UCH-1 (cell line): ENCODE measurements around the genes RNLS and LIPF.

DNA sequence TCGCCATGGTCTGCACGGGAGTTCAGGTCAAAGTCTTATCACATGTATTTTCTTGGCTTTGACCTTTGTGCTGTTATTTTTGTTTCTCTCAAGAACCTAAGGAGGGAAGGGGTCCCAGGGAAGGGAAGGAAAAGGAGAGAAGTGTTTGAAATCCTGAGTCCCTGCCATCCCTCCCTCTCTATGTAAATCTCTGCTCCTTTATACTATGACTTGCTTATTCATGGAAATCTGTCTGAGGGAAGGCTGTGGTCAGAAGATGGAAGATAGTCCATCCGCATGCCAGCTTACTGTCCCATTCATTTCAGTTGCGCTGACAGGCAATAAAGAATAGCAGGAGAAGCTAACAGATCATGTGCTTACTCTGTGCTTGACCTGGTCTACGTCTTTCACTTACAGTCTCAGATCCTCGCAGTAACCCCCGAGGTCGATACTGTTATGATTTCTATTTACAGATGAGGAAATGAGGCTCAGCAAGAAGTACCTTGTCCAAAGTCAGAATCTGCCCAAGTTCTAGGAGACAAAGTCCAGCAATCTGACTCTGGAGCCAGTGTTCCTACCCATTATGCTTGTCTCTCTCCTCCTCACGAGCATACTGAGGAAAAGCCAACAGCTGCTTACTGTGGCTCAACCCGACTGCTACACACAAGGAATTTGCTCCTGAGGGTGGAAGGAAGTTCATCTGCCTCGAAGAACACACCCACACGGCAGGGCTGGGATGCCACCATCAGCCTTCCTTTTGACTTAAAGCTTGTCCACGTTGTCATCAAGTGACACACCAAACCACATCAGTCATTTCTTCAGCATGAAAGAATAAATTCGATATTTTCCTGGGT lies 74.1 kb downstream of the MINPP1 start:
- RRBS: no CpG with 5 or more reads among the region's 14 CpGs

DNA sequence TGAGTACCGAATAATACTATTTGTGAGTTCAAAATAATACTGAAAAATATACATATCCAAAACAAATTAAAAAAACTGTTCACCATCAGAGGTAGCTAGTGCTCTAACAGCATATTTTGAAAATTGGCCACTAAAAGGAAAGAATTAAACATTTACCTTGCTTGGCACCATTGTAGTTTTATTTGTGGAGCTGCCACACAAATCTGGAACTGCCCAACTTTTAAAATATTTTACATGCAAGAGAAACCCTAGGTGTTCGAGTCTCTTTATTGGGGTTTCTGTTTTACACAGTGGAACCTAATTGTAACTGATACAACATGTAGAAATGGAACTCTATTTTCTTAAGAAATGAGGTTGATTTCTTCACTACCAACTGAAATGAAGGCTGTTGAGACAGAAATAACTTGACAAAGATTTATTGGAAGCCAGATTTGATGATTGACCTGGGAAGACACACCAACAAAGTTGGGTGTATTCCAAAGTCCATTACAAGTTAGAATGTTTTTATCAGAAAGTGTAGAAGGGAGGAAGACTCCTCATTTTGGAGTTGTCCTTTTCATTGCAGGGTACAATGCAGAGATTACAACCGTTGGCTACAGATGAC lies 74.0 kb upstream of the PAPSS2 start:
- RRBS: no CpG with 5 or more reads among the region's 3 CpGs

GRCh38 chr10:87713684-87714259 lies 54.1 kb downstream of the PAPSS2 start:
- RRBS: no CpG with 5 or more reads among the region's 6 CpGs

DNA sequence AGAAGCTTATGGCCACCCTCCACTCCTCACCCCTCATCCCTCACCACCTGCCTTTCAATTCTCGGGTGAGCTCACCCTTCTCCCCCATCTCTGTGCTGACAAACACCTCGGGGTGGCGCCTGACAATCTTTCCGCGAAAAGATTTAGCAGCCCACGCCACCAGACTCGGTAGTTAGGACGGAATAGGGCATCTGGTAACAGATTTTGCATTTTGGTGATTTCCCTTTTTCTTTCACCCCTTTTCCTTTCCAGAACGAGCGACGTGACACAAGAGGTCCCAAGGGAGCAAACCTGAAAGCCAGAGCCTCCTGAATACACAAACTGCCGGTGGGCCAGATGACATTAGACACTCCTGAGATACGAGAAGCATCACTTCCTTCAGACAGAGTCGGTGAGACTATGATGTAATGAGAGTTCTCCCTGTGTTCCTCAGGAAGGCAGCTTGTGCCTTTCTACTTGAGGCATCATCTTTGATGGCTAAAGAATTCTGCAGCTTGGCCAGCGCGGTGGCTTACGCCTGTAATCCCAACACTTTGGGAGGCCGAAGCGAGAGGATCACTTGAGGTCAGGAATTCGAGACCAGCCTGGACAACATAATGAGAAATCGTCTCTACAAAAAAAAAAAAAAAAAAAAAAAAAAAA lies 745 bp upstream of the ATAD1 start:
- RRBS: no CpG with 5 or more reads among the region's 21 CpGs

- RRBS: no CpG with 5 or more reads among the region's 3 CpGs
Measured at GRCh38 chr10:87935750-87936732, 72.6 kb downstream of the PTEN start.

GRCh38 chr10:87940646-87941322 lies 77.4 kb downstream of the PTEN start:
- RRBS: no CpG with 5 or more reads among the region's 1 CpG

- RRBS: no CpG with 5 or more reads among the region's 3 CpGs
Measured at GRCh38 chr10:87966981-87967463, 103.6 kb downstream of the PTEN start.

GRCh38 chr10:88213406-88213700 lies 349.9 kb downstream of the PTEN start:
- RRBS: no CpG with 5 or more reads among the region's 4 CpGs

DNA sequence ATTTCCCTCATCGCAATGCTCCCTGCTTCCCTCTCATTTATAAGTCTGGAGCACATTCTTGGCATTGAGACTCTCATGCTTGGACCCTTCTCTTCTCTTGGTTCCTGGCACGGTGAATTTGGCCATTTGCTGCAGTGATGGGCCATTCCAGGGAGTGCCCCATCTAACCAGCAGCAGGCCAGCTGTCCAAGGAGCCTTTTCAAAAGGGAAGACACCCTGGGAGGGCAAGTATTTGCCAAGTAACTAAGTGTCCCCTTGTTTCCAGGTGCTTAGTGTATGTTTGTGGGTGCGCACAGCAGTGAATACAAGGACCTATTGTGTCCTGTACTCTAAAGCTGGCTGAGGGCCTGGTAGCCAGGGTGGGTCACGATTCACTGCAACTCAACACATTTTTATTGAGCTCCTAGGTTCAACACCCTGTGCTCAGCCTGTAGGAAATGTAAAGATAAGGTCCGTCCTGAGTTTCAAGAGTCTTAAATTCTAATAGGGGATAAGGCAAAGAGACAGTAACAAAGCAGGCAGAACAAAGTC lies 348.8 kb downstream of the RNLS start:
- RRBS: no CpG with 5 or more reads among the region's 5 CpGs

GRCh38 chr10:88582487-88583696 lies at the start of gene RNLS:
TSS of gene RNLS (minus strand) at chr10:88583318.
- RRBS: 8% methylated on average over 28 of the region's 70 CpGs

DNA sequence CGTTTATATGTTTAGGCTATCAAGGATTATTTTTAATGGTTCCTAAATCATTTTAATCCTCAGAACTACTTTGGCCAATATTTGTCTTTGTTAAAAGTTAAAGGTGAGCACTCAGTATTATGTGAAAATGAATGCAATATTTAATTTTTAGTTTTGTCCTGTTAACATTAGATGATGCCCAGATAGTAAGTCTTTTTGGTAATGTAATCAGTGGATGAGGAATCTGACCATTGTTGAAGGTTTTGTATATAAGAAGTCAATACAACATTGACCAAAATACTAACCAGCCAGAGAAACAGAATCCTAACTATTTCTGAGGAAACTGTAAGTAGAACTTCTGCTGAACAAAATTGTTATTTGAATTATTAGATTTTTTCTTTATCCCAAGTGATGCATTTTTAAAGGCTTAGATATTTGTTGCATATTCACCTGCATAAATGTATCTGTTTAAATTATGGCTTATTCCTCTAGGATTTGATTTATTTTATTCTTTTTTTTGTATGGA lies at the start of gene LIPF:
LIPF (plus strand) TSS at position 275 of the 505 bp plus-strand sequence.
- RRBS: no CpG with 5 or more reads among the region's 1 CpG

DNA sequence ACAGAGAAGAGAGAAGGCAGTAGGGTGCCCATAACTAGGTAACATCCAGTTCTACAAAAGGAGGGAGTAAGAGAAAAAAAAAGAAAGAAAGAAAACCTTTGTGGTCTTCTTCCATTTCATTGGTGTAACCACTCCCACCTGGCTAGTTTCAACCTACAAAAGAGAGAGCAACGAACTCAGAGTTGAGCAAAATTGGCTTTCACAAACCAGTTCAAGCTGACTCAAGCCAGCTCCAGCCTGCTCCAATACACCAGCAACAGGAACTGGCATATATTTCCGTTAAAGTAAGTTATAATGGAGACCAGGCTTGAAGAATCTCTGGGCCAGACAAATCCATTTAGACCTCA lies 10.4 kb downstream of the ANKRD22 start:
- RRBS: no CpG with 5 or more reads among the region's 2 CpGs

- RRBS: no CpG with 5 or more reads among the region's 2 CpGs
Measured at GRCh38 chr10:88848320-88849012, 3.2 kb downstream of the ANKRD22 start.

- RRBS: no CpG with 5 or more reads among the region's 8 CpGs
Measured at GRCh38 chr10:88896873-88898030, 17.2 kb downstream of the STAMBPL1 start.

DNA sequence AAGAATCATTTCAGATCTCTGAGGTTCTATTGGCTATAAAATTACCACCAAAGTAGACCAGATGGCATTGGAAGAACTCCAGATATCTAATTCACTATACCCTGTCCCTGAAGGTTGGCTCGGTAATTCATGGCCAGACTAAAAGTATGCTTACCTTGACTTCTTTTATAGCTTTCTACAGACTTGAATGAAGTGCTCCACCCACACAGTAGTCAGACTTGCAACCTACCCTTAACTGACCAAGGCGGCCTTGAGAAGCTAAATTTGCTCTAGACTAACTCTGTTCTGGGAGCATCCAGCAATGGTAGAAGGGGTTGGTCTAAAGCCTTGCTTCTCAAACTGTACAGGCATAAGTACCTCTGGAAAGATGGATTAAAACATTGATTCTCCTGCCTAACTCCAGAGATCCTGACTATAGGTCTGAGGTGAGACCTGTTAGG lies 23.9 kb downstream of the STAMBPL1 start:
- RRBS: no CpG with 5 or more reads among the region's 2 CpGs

DNA sequence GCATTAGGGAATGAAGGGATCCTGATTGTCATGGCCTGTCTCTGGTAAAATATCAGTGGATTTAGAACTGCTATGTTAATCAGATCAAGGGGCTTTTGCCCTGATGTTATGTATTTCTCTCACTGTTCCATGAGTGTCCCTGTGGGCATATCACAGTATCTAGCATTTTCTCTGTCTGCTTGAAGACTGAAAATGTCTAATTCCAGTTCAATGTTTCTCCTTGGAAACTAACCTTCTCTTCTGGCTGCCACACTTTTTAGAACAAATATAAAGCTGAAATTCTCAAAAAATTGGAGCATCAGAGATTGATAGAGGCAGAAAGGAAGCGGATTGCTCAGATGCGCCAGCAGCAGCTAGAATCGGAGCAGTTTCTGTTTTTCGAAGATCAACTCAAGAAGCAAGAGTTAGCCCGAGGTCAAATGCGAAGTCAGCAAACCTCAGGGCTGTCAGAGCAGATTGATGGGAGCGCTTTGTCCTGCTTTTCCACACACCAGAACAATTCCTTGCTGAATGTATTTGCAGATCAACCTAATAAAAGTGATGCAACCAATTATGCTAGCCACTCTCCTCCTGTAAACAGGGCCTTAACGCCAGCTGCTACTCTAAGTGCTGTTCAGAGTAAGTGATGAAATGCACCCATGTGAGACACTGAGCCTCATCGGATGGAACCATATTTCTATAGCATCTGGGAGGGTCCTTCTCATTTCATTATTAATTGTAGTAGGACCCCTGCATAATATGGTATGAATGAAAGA lies 33.0 kb downstream of the STAMBPL1 start:
- RRBS: no CpG with 5 or more reads among the region's 9 CpGs

- RRBS: no CpG with 5 or more reads among the region's 5 CpGs
Measured at GRCh38 chr10:88980675-88981284, 9.8 kb upstream of the FAS start.

DNA sequence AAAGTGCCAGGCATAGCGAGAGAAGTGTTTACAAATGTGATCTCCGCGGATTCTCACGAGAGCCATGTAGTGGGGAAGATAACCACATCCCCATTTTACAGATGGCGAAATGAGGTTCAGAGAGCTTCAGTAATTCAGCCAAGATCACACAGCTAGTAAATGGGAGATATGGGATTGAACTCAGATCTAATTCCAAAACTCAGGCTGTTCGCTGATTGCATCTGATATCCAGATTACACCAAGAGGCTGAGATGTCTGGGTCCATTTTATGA lies 1.3 kb downstream of the FAS start:
- RRBS: no CpG with 5 or more reads among the region's 6 CpGs